ENCODE measurements around a stretch of chr12.

DNA sequence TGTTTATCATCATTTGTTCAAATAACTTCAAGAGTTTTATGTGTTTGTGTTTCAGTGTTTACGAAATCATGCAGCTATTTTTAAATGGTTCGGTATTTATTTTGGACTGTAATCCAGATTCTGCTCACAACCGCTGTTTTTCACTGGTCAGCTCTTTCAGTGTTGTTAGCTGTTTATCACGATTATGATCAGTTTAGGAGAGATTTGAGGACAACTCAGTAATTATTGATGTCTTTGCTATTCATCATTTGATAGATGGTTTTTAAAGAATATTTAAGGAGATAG, 37.0 kb upstream of the CSRP2 start:
- PRO-cap, 4 experiments, result no peak in any of the 4 experiments
- RAMPAGE, long total RNA, 4 experiments, result no peak in any of the 4 experiments

DNA sequence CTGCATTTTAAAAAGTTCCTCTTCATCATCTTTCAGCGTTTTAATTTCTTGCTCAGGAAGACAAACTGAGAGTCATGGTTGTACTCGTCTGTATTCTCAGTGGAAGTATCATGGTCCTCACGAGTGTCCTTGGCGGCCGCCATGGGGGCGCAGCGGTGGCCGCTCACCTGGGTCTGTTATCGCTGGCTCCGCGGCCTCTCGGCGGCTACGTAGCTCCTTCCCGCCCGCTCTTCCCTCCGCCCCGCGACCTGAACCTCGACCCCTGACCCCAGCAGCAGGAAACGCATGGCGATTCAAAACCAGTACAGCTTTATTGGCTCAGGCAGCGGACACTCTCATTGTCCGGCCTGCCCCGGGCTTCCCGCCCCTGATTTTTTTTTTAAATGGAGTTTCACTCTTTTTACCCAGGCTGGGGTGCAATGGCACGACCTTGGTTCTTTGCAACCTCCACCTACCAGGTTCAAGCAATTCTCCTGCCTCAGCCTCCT, 80.8 kb downstream of the E2F7 start:
- PRO-cap, 4 experiments, result no peak in any of the 4 experiments
- RAMPAGE, long total RNA, 4 experiments, result no peak in any of the 4 experiments

DNA sequence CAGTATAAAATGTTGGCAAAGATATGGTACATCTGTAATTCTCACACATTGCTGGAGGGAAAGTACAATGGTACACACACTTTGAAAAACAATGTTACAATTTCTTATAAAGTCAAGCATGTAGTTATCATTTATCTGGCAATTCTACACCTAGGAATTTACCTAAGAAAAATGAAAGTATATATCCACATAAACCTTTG, 21.5 kb upstream of the E2F7 start:
- PRO-cap, 4 experiments, result peak in 1 of 4 experiments; most common plus-strand start position 51 of the sequence (in 1)
- RAMPAGE, long total RNA, 4 experiments, result no peak in any of the 4 experiments

DNA sequence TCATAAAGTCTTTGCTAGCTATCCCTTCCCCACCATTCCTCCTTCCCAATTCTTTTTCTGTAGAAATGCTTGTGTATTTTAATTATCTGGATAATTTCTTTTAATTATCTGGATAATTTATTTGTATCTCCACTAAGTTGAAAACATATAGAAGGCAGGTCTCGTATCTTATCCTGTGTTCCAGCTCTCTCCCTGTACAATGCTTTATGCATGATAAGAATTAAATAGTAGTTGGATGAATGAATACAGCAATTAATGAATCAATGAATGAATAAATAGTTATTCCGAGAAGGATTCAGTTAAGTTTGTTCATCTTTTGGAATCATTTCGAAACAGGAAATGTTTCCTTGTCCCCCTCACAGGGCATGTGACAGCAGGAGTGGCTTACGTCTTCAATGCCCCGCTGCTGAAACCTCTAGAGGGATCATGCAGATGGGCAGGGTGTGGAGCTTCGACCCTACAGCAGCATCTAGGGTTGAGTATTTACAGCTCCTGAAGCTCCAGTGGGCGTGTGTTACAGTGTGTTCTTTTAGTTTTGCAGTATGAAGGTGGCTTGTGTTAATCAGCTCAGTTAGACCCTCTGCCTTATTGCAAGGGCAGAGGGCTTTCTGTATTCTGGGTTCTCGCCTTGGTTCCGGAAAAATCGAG, 2.5 kb downstream of the NAV3 start:
- PRO-cap, 4 experiments, result peak in 4 of 4 experiments; most common plus-strand start position 418 of the sequence (in 4); most common minus-strand start position 397 of the sequence (in 4)
- RAMPAGE, long total RNA, 4 experiments, result no peak in any of the 4 experiments

DNA sequence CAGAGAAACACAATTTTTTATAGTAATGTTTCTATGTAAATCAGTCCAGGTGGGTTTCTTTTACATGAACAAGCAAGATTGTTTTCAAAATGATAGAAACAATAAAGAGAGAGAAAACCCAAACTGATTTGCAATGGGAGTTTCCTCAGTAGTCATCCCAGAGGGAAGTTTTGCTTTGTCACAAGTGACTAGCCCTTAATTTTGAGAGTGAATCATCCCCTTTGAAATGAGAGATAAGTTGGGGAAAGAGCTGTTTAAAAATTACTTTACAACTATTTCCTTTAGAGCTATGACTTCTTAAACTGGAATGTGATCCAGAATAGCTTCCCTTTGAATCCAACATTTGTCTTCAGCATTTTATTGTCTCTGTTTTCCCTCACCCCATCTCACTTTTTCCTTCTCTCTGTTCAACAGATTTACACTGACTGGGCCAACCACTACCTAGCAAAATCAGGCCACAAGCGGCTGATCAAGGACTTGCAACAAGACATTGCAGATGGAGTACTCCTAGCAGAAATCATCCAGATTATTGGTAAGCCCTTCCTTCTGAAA, 109.3 kb downstream of the NAV3 start:
- PRO-cap, 4 experiments, result no peak in any of the 4 experiments
- RAMPAGE, long total RNA, 4 experiments, result no peak in any of the 4 experiments

DNA sequence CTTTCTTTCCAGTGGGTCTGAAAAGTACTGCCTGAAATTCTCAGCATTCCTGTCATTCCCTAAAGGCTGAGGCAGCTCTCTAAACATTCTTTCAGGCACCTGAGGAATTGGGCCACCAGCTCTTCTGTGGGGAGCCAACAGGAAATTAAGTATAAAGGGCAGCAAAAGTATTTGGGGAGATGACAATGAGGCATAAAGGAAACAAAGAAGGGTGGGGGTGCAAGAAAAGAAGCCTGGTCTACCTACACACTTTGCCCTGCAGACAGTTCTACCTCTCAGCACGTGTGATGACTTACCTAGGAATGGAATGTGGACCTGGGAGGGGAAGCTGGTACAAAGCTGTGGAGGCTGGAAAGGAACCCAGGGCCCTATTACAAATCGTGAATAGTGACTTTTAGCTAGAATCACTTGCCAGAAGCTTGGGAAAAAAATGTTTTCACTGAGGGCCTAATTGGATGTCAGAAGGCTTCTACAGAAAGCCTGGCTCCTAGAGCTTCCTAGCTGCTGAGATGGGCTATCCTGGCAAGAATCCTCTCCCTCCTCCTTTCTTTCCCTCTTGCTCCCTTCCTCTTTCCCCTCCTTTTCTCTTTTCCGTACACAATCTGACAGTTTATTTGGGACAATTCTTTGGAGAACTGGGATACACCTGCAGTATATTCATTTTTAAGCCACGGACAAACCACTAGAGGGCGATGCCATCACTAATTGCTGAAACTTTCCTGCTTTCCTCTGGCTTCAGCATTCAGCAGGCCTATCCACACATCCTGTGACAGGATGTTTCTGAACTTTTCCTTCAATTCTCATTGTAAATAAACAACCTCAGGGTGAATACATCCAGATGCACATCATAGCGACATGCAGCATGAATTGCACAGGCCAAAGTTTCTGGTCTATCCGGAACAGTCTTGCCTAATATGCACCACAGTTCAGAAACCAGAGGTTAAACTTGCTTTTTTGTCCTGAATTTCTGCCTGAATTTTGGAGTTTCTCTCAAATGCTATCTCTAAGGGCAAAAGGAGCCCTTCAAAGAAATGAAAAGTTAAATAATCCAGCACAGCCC, 143.1 kb downstream of the PAWR start:
- PRO-cap, 4 experiments, result peak in 1 of 4 experiments; most common minus-strand start position 587 of the sequence (in 1)
- RAMPAGE, long total RNA, 4 experiments, result no peak in any of the 4 experiments

GRCh38 chr12:79551892-79552541, 138.7 kb downstream of the PAWR start:
- PRO-cap, 4 experiments, result no peak in any of the 4 experiments
- RAMPAGE, long total RNA, 4 experiments, result no peak in any of the 4 experiments

DNA sequence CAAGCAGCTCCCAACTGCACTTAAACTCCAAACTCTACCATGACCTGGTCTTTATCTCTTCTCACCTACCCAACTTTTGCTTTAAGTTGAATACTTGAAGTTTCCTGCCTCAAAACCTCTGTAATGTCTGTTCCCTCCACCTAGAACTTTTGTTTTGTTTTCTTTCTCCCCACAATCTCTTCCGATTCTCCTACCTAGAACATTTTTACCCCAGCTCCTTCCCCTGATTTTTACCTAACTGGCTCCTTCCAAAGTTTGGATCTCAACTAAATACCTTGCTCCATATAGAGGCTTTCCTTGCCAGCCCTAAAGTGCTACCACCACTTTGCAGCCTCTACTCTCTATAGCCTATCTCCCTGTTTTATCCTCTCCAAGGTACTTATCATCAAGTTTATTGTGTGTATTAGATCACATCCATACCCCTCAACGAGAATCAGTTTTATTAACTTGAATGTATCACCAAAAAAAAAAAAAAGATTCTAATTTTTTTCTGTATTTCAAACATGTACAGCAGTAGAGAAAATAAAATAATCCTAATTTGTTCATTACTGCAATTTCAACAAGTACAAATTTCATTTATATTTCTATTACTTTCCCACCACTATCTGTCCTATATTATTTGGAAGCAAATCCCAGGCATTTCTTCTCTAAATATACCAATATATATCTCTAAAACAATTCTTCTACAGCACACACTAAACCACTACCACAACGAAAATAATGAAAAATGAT, 18.3 kb downstream of the PAWR start:
- PRO-cap, 4 experiments, result no peak in any of the 4 experiments
- RAMPAGE, long total RNA, 4 experiments, result no peak in any of the 4 experiments

DNA sequence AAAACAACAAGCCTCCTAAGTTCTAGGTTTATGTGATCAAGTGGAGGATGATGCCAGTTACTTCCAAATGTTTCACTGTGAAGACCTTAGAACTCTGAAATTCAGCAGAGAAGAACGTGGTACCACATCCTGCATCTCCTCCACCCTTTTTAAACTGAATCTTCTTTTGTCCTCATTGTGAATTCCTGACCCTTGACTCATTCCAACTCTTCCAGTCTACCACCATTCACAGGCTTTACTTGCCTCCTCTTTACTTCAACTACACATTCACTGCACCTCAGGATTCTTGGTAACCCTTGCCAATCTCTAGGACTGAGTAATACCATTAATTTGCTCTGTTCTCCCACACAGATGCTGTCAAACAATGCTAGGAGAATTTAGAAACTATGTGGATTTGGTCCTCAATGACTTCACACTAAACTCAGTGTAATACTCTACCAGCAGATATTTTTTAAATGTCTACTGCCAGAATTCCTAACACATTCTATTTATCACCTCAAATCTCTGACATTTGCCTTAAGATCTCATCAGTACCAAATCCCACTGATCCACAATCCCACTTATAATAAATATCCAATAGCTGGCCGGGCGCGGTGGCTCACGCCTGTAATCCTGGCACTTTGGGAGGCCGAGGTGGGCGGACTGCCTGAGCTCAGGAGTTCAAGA, 37.2 kb downstream of the PPP1R12A start:
- PRO-cap, 4 experiments, result no peak in any of the 4 experiments
- RAMPAGE, long total RNA, 4 experiments, result no peak in any of the 4 experiments

GRCh38 chr12:80186496-80187296, 87.4 kb downstream of the OTOGL start:
- PRO-cap, 4 experiments, result peak in 1 of 4 experiments; most common minus-strand start chr12:80186699 (in 1)
- RAMPAGE, long total RNA, 4 experiments, result no peak in any of the 4 experiments

DNA sequence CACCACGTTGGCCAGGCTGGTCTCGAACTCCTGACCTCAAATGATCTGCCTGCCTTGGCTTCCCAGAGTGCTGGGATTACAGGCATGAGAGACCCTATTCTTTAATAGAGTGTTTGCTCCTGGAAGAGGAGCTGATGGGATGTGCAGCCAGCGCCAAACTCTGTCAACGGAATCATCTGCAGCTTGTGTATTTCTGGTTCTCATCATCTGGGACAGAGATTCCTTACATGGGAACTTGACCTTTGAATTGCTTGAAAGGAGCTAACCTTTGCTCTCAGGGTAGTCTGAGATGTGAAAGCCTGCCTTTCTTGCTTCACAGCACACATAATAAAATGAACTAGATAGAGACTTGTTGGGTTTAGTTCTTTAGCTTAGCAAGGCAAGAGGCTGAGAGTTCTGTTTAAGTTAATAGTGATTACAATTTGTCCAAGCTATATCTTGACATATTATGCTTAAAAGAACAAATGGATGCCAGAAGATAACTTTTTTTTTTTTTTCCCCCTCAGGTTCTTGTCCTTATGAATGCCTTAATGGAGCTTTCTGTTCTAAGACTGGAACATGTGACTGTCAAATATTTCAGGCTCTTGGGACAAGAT, 120.1 kb downstream of the OTOGL start:
- PRO-cap, 4 experiments, result no peak in any of the 4 experiments
- RAMPAGE, long total RNA, 4 experiments, result no peak in any of the 4 experiments

- PRO-cap, 4 experiments, result no peak in any of the 4 experiments
- RAMPAGE, long total RNA, 4 experiments, result no peak in any of the 4 experiments
These were observed 1.4 kb downstream of the ACSS3 start for GRCh38 chr12:81079436-81079614.

GRCh38 chr12:82686273-82686768, 385 bp upstream of the TMTC2 start:
- PRO-cap, 4 experiments, result peak in 4 of 4 experiments; most common plus-strand start chr12:82686433 (in 3); most common minus-strand start chr12:82686717 (in 4)
- RAMPAGE, long total RNA, 4 experiments, result no peak in any of the 4 experiments

GRCh38 chr12:82708271-82708851, 21.7 kb downstream of the TMTC2 start:
- PRO-cap, 4 experiments, result no peak in any of the 4 experiments
- RAMPAGE, long total RNA, 4 experiments, result no peak in any of the 4 experiments

GRCh38 chr12:85278366-85278697, 1.7 kb upstream of the ALX1 start:
- PRO-cap, 4 experiments, result no peak in any of the 4 experiments
- RAMPAGE, long total RNA, 4 experiments, result no peak in any of the 4 experiments

DNA sequence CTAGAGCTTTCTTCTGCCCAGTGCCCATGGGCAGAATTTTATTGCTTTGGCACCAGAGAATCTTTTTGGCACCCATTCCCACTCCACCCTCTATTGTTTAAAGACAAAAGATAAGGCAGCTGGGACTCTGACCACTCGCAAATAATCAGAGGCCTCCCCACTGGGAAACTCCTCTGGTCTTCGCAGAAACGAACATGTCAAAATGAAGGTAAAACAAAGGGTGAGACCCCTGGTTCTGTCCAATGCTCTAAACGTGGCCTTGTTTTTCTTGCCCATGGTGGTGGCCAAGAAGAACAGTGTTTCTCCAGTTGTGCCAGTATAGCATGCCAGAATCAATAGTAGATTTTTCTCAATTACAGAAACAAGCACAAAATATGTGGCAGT, 50.7 kb downstream of the KITLG start:
- PRO-cap, 4 experiments, result peak in 1 of 4 experiments; most common plus-strand start position 166 of the sequence (in 1)
- RAMPAGE, long total RNA, 4 experiments, result no peak in any of the 4 experiments

- PRO-cap, 4 experiments, result no peak in any of the 4 experiments
- RAMPAGE, long total RNA, 4 experiments, result no peak in any of the 4 experiments
These were observed 271.1 kb downstream of the DUSP6 start for GRCh38 chr12:89081170-89081597.

DNA sequence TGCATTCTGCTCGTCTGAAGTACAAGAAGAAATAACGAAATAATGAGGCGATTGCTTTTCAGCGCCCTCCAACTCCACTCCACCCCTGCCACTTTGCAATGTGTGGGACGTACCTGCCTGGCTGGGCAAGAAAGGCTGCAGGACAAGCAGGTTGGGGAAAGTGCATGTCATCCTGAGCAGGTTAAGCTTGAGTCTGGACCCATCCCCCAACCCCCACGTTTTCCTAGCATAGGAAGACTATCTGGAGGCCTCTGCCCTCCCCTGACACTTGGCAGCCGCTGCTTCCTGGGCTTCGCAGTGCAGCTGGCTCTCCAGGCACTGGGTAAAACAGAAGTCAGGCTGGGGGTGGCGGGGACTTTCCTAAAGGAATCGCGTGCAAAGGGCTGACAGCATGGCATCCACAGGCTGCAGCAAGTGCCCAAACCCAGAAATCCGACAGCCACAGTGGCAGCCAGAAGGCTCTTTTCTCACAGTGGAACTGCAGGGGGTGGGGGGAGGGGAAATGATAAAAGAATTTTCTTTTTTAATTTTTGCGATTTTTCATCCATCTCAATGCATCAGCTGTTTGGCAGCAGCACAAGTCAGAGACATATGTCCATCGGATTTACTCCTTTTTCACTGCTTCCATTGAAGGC, 253.5 kb downstream of the DUSP6 start:
- PRO-cap, 4 experiments, result no peak in any of the 4 experiments
- RAMPAGE, long total RNA, 4 experiments, result no peak in any of the 4 experiments

DNA sequence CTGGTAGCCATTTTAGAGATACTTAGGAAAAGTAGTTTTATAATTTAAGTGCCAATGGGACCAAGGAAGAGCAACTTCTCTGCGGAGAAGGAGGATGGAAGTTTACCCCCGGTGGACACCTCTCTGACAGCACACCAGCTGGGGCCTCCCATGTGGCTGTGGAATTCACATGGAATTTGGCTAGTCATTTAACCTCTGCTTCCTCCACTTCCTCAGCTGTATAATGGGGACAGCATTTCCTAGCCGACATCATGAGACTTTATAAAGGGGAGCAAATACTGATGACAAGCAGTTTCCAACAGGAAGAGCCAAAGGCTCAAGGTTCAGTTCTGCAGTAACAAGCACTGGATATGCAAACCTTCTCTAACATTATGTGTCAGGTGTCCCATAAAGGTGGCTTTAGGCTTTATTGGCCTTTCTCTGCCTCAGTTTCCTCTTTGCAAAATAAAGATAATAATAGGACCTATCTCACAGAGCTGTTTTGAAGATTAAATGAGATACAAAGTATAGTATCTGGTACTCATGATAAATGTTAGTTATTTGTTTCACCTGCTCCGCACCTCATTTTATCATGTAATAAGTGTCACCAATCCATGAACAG, 7.4 kb downstream of the DUSP6 start:
- PRO-cap, 4 experiments, result no peak in any of the 4 experiments
- RAMPAGE, long total RNA, 4 experiments, result no peak in any of the 4 experiments

DNA sequence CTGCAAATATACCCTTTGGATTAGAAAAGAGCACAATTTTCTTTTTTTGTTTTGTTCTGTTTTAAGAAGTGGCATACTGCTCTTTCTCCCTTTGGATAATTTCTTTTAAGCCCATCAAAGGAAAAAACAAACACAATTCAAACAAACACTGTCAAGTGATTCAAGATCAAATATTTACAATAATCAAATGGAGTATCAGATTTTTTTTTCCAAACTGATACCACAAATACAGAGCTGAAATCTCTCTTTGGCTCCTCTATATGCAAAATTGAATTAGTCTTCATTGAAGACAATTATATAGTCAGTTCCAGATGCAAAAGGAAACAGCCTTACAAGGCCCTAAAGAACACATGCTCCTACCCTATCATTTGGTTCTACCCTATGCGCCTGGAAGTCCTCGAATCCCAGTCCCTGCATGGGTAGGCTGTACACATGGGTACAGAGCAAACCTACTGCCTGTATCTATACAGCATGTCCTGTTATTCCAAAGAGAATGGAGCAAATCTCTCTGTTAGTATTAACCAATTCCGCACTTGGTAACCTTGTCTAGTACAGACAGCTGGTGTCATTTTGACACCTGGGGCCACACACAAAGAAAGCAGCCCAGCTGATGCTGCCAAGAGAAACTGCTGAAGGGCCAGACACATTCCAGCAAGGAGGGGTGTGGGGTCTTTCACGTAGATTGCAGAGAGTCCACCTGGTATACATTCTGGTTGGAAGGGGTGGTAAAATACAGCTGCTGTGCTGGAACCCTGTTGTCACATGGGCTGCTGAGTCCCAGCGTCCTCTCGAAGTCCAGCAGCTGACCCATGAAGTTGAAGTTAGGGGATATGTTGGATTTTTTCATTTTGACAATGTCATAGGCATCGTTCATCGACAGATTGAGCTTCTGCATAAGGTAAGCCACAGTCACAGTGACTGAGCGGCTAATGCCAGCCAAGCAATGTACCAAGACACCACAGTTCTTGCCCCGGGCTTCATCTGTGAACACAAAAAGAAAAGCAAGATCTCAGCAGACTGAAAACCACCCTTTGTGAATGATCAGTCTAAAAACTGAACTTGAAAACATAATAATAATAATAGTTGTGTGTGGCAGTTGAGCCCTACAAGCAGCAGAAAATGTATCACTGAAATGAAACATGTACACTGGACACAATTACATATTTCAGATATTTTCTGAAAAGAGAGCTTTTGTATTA, 3.3 kb downstream of the DUSP6 start:
- PRO-cap, 4 experiments, result no peak in any of the 4 experiments
- RAMPAGE, long total RNA, 4 experiments, result no peak in any of the 4 experiments

Data from spleen (tissue), 7 donors.